Hematopoietic multipotent progenitor cell (in vitro differentiated cells): ENCODE measurements around a stretch of chr3.

GRCh38 chr3:37387512-37387900 is 64.4 kb upstream of the ITGA9 start:
- CAGE, long polyA plus RNA: no peak

DNA sequence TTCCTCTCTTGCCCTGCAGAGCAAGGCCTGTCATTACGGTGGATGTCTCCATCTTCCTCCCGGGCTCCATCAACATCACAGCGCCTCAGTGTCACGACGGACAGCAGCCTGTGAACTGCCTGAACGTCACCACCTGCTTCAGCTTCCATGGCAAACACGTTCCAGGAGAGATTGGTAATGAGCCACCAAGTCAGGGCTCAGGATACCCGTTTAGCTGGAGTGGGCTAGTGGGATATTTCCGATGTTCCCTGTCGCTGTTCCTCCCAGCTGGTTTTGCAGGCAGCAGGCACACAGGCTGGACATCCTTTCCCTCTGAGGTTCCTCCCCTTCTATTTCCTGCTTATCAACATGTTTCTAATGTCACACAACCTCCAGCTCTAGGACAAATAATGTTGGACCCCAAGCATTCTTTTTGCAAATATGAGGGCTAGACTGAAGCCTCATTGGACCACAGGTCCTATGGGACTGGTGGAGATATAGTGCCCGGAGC is 81.4 kb downstream of the ITGA9 start:
- CAGE, long polyA plus RNA: no peak

DNA sequence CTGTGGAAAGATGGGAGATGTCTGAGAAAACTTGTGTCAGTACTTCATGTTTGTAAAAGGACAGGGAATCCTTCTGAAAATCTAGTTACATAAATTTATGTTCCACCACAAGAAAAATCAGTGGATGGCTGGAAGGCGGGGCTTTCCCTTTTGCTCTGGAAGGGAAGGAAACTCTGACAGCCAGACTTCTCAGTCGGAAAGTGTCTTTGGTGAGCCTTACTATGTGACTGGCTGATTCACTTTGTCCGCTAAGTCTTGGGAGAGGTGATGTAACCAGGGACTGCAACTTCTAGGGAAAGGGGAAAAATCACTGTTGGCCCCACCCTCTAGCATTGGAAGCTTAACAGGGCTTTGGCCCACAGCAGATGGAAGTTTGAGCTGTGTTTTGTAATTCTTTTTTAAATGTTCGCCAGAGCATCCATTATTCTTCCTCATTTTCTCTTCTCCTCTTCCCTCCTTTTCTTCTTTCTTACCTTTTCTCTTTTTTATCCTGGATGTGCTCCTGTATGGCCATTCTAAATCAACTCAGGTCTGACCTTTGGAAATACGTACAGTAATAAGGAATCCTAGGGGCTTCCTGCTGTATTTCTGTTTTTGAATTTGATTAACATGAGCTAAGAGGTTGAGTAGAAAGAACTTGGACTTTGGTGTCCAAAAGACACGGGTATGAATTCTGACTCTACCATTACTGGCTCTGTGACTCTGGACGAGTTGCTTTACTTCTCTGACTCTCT is 128.4 kb downstream of the ITGA9 start:
- CAGE, long polyA plus RNA: no peak

- CAGE, long polyA plus RNA: no peak
These were observed 149.8 kb downstream of the ITGA9 start for GRCh38 chr3:37601523-37602384.

DNA sequence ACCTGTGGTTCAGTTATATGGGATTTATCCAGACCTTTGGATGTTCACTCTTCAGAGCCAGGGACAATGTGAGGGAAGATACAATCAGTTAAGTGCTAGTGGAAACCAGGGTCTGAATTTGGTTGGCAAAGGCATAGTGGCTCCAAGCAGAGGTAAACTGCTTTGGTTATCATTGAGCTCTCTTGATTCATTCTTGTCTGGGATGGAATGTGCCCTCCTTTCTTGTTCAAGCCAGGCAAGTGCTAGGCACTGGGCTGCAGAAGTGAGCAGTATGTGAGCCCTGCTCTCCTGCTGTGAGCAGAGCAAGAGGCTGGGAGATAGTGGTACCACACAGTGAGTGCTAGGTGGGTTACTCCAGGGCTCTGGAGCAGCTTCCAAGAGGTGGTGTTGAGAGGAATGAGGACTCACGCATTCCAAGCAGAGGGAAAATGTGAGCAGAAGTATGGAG is 200.2 kb upstream of the CTDSPL start:
- CAGE, long polyA plus RNA: no peak

DNA sequence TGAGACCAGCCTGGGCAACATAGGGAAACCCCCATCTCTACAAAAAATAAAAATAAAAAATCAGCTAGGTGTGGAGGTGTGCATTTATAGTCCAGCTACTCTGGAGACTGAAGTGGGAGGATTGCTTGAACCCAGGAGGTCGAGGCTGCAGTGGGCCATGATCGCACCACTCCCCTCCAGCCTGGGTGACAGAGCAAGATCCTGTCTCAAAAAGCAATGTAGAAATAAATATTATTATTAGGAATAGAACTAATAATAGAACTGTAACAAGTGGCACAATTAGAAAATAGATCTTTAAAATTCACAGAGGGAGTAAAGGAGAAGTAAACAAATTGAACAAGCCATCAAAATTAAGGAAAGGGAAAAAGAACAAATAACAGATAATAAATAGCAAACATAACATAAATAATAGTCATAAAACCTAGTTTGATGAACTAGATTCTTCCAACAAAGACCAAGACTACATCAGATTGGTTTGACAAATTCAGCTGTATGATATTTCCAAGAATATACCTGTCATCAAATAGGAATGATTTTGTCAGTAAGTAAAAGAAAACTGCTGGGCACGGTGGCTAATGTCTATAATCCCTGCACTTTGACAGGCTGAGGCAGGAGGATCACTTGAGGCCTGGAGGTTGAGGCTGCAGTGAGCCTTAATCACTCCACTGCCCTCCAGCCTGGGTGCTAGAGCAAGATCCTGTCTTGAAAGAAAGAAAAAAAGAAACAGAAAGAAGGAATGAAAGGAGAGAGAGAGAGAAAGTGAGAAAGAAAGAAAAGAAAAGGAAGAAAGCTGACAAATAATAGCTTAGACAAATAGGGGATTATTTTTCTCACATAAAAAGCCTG is 38.9 kb upstream of the VILL start:
- CAGE, long polyA plus RNA: no peak

DNA sequence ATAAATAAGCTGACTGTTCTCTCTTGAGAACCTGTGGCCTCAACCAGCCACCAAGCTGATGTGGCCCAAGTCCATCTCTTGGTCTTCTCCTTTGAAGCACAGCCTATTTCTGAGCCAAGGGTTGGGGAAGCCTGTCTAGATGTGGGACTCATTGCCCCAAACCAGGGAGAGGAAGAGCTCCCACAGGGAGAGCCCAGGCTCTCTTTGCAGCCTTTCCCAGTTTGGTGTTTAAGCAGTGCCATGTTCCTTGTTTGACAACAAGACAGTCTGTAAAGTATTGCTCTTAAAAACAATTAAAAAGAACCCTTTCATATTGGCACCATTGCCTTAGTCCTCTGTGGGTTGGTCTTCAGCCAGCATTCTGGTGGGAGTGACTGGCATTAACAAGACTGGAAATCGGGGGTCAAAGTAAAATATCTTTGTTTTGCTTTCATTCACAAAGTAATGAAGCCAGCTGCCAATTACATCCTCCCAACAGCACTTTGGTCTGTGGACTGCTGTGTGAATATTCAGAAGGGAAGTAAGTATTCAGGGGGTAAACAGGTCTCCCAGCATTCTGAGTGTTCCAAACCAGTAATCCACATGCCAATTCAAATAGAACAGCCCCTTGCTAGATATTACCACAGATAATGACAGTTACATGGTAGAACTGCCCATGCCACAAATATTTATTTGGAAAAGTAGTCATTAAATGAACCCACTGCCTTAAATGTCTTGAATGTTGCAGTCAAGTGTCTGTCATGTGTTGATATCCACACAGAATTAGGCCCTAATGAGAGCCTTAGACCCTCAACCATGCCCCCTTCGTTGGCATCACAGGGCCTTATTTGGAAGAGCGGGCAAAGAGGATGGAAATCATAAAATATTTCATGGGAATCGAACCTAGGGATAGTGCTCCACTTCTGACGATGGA is 8.2 kb upstream of the VILL start:
- CAGE, long polyA plus RNA: no peak

DNA sequence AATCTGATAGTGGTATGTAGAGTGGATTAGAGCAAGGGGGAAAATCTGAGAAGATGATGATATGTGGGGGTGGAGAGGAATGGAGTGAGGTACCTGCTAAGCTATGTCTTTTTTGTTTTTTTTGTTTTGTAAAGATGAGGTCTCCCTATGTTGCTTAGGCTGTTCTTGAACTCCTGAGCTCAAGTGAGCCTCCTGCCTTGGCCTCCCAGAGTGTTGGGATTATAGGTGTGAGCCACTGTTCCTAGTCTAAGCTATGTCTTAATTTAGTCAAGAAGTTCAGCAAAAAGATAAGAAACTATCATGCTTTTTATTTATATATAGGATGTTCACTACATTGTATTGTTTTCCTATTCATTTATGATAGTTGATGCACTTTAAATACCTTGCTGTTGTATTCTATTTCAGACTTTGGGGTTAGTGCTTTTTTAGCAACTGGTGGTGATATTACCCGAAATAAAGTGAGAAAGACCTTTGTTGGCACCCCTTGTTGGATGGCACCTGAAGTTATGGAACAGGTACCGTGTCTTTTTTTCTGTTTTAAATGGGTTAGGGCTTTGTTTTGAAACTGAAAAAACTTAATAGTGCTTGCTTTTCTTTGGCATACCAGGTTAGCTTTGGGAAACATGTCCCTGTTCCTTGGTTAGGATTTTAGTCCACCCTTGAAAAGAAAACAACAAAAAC is 44.3 kb upstream of the SLC22A13 start:
- CAGE, long polyA plus RNA: no peak

- CAGE, long polyA plus RNA: no peak
These were observed 2.1 kb downstream of the ACVR2B start for GRCh38 chr3:38455853-38456150.

GRCh38 chr3:38533106-38533823 is 37.1 kb downstream of the EXOG start:
- CAGE, long polyA plus RNA: no peak

DNA sequence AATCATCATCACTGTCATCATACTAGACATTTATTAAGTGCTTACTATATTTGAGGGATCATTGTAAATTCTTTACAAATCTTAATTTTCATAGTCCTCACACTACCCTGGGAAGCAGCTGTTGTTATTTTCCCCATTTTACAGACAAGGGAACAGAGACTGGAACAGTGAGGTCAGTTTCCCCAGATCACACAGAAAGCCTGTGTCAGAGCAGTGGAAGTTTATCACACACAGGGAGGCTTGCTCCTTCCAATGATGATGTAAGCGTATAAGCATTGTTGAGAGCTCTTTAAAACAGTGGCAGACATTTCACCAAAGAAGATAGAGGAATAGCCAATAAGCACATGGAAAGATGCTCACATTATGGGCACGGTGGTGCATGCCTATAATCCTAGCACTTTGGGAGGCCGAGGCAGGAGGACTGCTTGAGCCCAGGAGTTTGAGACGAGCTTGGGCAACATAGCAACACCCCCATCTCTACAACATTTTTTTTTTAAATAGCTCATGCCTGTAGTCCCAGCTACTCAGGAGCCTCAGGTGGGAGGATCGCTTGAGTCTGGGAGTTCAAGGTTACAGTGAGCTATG is 43.6 kb downstream of the EXOG start:
- CAGE, long polyA plus RNA: no peak

DNA sequence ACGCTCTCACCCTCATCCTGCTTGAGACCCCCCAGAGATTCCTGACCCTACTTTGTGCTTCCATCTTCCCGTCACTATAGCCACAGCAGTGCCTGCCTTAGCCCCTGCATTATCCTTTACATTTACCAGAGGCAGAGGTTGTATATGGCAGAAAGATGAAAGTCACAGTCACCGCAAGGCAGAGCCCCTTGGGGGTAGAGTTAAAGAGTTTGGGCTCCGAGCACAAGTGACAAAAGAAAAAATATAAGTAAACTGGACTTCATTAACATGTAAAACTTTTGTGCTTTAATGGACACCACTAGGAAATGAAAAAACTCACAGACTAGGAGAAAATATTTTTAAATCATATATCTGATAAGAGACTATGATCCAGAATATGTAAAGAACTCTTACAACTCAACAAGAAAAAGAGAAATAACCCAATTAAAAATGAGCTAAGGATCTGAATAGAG is 56.6 kb downstream of the EXOG start:
- CAGE, long polyA plus RNA: no peak

DNA sequence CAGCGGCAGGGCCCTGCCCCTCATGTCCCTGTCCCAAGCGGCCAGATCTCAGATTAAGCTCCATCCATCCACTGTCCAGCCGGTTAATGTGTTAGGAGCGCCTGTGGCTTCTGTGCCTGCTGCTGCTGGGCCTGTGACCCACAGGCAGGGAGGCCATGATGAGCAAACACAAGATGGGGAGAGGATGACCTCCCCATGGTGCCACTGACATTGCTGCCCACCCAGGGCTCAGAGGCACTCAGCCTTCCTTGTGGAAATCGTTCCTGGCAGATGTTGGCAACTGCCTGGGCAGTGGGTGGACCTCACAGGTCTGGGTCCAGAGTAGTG is 38.6 kb downstream of the SCN5A start:
- CAGE, long polyA plus RNA: no peak

DNA sequence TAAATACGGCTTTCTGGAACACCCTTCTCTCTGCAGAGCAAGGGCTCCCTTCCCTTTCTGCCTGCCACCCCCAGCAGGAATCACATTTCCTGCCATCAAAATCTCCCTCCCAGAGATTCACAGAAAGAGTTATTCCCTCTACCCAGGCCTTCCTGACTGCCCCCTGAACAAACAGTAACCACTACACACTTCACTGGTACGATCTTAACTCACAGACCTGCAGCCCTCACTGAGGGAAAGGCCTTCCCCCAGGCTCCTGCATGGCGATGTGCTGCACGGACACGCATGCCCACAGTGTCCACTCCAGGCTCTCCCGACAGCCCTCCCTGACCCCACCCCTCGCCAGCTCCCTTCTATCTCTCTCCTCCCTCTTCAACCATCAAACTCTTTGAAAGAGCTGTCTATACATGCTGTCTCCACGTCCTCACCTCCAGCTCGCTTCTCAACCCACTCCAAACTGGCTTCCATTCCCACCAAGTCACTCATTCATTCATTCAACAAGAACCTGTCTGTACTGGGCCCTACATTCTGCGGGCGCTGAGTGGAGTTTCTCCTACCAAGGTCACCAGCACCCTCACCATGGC is 3.9 kb downstream of the SCN5A start:
- CAGE, long polyA plus RNA: no peak

- CAGE, long polyA plus RNA: no peak
These were observed 91.5 kb downstream of the SCN11A start for GRCh38 chr3:38960255-38960649.

DNA sequence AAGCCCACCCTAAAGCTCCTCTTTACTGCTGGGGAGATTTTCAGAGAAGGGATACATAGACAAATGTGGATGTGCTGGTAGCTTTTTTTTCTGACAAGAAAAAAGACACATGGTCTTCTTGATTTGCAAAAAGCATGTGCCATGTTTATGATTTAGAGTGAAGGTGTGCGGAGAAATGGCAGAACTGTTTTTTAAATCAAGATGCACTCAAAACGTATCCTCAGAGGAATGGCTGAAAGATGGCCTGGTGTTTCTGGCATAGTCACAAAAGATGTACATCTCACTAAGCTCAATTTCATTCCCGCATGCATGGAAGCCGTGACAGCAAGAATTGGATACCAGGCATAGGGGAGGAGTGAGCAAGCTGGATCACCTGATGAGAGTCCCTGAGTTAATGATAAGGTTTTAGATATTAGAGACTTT is 13.2 kb downstream of the GORASP1 start:
- CAGE, long polyA plus RNA: no peak

- CAGE, long polyA plus RNA: no peak
These were observed 20.4 kb downstream of the CSRNP1 start for GRCh38 chr3:39132914-39133476.

- CAGE, long polyA plus RNA: no peak
These were observed 5.8 kb downstream of the CSRNP1 start for GRCh38 chr3:39147476-39148164.

DNA sequence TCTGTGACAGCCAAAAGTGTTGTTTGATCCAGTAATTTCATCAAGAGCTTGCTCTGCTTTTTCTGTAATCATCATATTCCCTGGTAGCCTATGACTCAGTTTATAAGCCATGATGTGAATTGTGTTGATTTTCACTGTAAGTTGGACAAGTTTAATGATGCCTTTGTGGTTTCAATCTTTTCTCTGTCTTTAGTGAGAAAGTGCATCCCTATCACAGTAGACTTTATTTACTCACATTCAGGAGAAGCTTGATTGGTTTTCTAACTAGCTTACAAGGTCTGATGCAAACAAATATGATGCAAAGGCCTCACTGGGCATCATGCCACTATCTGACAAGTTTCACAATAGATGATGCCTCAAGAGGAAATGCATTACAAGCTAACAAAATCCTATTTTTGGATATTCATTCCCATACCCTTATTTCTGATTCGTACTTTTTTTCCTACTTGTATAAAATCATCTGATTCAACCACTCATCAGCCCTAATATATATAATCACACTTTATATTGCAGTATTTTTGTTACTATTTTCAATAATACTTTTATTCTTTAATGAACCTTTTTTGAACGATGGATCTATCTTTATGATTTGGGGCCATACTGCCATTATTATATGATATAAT is 13.8 kb upstream of the CSRNP1 start:
- CAGE, long polyA plus RNA: no peak

GRCh38 chr3:39328064-39328356 is 1.5 kb upstream of the CCR8 start:
- CAGE, long polyA plus RNA: no peak